Kidney (tissue), 2 donors: ENCODE measurements around a stretch of chr10.

GRCh38 chr10:104267678-104268100 is 1.3 kb upstream of the GSTO2 start:
- PRO-cap, result no peak
- RRBS, result no CpG with 5 or more reads among the region's 13 CpGs

- PRO-cap, result no peak
- RRBS, result no CpG with 5 or more reads among the region's 14 CpGs
These were observed 33.7 kb downstream of the ITPRIP start for GRCh38 chr10:104304256-104305353.

GRCh38 chr10:104308705-104309376 is 29.4 kb downstream of the ITPRIP start:
- PRO-cap, result no peak
- RRBS, result no CpG with 5 or more reads among the region's 6 CpGs

DNA sequence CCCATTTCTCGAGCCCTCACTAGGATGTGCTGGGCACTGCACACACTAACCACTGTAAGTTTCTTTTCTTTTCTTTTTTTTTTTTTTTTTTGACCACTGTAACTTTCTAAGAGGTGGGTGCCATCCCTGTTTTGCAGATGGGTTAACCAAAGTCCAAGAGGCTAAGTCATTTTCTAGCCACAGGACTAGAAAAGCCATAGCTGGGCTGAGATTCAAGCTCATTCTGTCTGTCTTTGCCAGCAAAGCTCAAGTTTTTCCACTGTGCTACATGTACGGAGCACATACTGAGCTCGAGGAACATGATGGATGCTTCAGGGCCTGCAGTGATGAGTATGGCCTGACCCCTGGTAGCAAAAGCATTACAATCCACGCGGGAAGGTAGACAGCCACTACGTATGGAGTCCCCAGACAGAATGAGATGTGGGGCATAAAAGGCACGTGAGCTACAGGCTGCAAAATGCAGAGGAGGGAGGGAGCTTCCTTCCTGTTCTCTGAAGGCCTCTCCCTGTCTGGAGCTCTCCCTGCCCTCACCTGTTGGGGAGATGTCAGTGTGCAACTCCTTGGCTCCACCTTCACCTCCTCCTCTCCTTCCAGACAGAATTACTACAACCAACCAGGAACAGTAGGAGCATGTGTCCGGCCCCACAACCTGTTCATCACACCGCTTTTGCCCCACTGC is 16.5 kb downstream of the ITPRIP start:
- PRO-cap, result no peak
- RRBS, result no CpG with 5 or more reads among the region's 9 CpGs

DNA sequence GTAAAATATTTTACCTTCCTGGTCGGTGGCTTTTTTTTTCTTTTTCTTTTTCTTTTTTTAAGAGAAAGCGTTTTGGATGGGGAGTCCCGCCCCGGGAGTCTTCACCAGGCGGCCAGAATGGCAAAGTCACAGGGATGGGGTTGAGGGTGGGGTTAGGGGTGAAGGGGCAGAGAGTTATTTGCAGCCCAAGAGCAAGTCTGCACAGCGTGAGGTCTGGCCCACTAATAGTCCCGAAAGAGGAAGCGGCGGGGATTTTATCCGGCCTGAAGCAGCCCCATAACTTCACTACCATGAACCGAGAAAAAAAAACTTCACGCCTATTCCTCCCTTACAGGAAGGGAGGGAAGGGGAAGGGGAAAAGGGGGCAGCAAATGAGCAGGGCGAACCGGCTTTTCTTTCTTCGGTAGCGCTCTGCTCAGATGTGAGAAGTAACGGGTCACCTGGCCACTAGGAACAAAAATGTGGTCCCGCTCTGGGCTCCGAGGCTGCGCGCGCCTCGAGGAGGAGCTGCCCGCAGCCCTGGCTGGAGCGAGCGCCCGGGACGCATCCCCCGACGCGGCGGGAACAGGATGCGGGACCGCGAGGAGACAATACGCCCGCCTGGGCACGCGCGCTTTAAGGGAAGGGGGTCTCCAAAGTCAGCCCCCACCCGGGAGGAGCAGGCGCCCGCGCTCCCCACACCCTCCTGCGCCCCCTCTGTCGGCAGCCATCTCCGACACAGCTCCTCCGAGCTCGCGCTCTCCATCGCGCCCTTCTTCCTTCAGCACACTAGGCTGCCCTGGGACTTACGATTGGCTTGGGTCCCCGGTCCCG is 602 bp downstream of the ITPRIP start:
- PRO-cap, result bidirectional peak, plus-strand start at position 357 of the sequence, minus-strand start at position 229 of the sequence
- RRBS, result 1% methylated on average over 14 of the region's 55 CpGs

- PRO-cap, result no peak
- RRBS, result 5% methylated on average over 12 of the region's 83 CpGs
These were observed 672 bp upstream of the SORCS3 start for GRCh38 chr10:104640206-104641029.

- PRO-cap, result no peak
- RRBS, result no CpG with 5 or more reads among the region's 7 CpGs
These were observed 1236.7 kb downstream of the SORCS3 start for GRCh38 chr10:105877750-105878261.

DNA sequence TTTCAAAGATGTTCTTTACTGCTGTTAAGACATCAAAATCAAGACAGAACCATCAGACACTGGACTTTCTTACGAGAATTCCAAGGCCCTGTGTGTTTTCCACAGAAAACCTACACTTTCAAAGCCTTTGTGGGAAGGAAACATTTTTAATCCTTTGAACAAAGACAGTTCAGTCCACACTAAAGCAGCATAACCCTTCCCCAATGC is 701.2 kb downstream of the XPNPEP1 start:
- PRO-cap, result no peak
- RRBS, result no CpG with 5 or more reads among the region's 1 CpG

- PRO-cap, result no peak
- RRBS, result no CpG with 5 or more reads among the region's 2 CpGs
These were observed 20.4 kb upstream of the ADD3 start for GRCh38 chr10:109987273-109987902.

GRCh38 chr10:109996132-109996480 is 11.7 kb upstream of the ADD3 start:
- PRO-cap, result no peak
- RRBS, result no CpG with 5 or more reads among the region's 3 CpGs

DNA sequence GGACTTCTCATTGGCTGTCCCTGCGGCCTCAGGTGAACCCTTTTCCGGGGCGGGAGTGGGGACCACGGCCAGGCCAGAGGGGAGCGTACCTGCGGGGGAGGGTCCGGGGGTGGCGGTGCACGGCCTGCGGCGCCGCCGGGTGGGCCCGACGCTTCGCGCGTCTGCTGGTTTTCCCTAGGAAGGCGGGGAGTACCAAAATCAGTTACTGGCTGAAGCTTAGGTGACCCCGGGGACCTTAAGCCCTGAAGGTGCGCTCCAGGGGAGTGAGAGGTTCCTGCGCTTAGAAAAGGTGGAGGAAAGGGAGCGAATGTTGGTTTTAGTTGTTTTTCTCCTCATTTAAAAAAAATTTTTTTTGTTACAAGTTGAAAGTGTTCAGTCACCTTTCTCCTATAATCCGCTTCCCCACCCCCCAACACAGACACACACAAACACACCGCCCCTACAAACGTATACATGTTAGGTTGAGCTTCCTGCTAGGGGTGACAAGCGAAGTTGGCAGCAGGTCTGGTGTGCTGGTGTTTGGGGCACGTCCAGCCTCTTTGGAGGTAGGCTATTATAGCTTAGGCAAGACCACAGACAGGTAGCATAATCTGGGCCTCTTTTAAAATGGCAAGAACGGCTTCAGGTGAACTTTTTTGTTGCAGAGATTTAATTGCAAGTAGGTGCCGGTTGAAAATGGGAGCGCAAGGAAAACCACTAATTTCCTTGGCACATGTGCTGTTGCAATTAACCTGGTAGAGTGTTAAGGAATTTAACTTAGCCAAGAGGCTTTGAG is 841 bp downstream of the ADD3 start:
- PRO-cap, result no peak
- RRBS, result 2% methylated on average over 14 of the region's 31 CpGs

DNA sequence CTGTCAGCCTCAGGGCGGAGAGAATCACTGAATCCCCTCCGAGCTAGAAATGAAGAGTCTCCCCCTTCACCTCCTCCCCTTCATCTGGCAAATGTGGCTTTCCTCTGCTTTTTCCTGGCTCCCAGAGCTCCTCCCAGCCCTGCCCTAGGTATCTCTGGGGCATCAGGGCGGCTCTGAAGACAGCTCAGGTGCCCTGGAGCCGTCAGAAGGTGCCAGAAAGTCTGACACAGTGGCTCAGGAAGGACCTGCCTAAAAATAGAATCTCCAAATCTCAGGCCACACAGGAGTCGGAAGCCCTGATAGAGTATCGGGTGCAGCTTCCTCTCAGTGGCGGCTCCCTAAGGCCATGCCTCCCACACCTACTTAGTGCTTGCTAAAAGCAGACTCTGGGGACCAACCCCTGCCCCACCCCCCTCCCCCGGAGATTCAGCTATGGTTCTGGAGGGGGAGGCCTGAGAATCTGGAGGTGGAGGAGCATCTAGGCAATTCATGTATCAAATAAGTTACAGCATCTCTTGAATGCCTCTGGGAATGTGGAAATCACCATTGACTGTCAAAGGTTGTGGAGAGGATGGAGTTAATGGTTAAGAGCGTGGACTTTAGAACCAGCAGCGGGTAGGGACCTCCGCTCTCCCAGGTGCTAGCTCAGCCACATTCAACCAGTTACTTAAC is 38.8 kb upstream of the MXI1 start:
- PRO-cap, result no peak
- RRBS, result no CpG with 5 or more reads among the region's 11 CpGs

- PRO-cap, result no peak
- RRBS, result no CpG with 5 or more reads among the region's 10 CpGs
These were observed 31.2 kb upstream of the MXI1 start for GRCh38 chr10:110176167-110176620.

DNA sequence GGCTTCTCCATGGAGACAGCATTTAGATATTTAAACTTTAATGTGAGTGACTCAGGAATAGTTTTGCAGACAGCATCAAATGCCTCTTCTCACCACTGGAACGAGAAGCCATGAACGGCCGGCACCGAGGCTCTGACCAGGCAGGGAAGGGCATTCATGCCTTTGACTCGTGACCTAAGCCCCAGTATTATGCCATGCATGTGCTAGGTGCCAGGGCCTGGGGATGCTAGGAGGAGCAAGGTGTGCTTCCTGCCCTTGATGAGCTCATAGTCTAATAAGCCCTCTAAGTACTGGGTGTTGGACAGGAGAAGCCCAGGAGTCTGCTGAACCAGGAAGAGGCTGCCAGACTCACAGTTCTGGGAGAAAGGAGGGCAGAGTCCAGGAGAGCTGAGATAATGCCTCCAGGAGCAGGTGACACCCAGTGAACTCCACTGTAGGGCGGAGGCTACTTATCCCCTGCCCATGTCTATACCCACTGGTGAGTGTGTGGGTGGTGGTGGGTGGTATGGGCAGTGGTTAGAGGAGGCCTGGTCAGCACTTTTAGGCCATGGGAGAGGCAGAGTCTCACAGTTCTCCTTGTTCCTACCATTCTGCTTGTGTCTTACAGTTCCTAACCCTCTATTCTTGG is 3.9 kb upstream of the MXI1 start:
- PRO-cap, result no peak
- RRBS, result no CpG with 5 or more reads among the region's 6 CpGs

GRCh38 chr10:110214406-110214781 is 7.0 kb downstream of the MXI1 start:
- PRO-cap, result no peak
- RRBS, result no CpG with 5 or more reads among the region's 3 CpGs

DNA sequence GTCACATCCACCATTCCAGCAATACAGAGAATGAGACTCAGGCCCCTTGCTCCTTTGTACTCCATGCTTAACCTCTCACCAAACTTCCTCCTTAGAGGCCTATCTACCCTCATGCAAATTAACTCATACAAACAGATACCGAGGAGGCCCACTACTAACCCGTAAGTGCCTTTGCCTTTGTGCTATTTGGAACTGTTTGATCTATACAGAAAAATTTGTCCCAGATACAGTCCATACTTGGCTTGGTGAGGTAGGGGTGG is 87.8 kb upstream of the DUSP5 start:
- PRO-cap, result no peak
- RRBS, result no CpG with 5 or more reads among the region's 2 CpGs

DNA sequence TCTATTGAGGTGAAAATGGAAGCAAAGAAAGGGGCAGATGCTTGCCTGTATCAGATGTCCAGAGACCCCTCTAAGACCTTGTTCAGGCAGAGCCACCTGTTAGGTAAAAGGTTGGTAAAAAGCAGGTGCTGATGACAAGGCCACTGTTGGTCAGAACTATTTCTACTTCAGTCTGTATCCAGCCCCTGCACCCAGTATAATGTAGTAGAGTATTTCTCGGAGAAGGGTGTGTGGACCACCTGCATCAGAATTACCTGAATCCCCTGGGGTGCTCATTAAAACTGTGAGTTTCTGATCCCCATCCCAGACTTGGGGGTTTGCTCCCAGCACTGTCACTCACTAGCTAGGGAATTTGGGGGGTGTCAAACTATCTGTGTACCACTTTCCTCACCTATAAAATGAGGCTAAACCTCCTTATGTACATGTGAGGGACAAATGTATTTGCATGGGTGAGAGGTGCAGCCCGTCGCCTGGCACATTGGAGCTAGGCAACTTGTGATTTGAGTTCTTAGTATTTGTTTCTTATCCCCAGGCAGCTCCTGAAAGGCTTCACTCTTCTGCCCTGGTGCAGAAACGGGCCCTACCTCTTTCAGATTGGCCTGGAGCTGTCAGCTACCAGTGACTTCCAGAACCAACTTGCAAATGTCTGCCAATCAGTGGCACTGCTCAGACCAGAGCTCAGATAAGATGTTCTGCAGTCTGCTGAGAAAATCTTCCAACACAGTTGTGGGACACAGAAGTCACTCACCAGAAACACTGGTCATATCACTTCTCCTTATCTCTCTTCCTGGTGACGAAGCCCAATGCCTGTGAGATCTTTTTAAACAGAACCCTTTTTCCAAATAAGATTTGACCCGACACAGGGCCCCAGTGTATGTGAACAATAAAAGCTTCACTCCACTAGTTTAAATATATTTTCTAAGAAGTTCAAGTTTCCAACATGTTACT is 82.1 kb upstream of the DUSP5 start:
- PRO-cap, result no peak
- RRBS, result no CpG with 5 or more reads among the region's 6 CpGs

DNA sequence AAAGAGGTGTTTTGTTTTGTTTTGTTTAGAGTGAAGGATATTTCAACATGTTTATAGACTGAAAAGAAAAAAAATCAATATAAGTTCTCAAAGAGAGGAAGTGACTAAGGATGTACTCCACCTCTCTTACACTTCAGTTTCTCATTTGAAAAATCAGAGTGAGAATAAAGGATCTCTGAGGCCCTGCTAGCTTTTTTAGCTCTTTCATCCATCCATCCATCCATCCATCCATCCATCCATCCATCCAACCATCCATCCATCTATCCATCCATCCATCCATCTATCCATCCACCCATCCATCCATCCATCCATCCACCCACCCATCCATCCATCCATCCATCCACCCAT is 77.0 kb upstream of the DUSP5 start:
- PRO-cap, result no peak

DNA sequence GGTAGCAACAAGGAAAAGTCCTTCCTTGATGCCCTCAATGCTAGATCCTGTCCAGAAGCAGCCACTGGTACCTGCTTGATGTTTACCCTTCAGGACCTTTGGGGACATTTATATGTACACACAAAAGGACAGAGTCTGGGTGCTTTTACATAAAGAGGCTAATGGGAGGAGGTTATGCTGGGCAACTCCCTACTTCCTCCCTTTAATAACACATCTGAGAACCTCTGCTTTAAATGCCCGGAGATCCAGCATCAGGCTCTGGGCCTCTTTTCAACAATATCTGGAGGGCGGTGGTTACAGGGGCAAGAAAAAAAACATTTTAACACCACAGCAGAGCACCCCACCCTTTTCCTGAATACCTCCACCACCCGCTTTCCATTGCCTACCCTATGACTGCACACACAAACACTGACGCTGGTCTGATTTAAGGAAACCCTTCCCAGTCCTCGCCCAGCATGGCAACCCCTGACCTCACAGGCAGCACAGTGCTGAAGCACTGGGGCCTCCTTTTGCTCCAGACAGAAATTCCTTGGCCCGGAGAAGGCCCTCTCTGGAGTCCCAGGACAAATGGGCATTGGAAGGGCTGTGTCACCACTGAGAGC is 39.3 kb upstream of the DUSP5 start:
- PRO-cap, result no peak
- RRBS, result 55% methylated on average over 2 of the region's 6 CpGs

DNA sequence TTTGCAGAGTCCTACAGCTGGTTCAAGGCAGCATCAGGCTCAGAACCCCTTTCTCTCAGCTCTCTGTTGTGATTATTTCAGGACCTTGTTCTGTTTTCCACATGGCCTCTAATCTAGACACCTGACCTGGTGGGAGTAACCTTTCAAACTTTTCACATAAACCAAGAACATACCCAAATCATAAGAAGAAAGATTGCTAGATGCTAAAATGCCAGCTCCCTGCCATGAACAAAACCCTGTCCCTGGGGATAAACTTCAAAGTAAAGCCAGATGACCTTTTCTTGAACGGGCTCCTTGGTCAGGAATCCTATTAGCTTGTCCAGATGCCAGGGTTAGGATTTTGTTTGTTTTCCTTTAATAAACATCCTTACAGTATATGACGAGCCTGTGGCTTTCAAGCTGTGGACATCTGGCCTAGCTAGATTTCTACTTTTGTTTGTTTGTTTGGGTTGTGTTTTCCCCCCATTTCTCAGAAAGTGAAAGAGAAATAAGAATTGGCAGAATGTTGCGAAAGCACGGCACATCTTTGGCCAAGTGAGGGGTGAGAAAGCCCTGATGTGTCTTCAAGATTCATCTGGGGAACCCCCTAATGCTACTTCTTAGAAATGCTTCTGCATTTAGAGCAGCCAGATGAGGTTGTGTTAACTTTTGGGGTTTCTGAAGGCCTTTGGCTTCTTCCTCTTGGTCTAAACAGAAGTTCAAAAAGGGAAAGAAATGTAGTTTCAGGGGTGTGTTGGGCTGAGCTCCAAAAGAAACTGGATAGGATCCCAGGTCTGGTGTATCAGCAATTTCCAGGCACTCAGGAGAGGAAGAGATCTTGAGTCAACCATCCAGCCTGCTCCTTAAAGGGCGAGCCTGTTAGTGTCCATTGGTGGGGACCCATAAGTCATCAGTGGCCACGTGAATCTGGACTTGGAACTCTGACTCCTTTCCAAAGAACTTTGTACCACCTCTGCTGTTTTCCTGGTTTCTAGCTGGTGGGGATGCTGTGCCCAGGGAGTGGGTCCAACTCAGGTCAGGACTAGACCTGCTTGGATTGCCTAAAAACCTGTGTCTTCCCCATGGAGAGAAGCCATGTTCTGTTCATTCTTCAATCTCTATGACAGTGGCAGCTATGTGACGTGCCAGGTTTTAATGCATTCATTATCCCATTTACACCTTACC is 6.4 kb downstream of the DUSP5 start:
- PRO-cap, result no peak
- RRBS, result no CpG with 5 or more reads among the region's 7 CpGs